Measurements from ENCODE around the gene OR1L6.

- PRO-cap: no peak
These were observed 15.7 kb upstream of the PHF19 start for GRCh38 chr9:120892591-120893236.

DNA sequence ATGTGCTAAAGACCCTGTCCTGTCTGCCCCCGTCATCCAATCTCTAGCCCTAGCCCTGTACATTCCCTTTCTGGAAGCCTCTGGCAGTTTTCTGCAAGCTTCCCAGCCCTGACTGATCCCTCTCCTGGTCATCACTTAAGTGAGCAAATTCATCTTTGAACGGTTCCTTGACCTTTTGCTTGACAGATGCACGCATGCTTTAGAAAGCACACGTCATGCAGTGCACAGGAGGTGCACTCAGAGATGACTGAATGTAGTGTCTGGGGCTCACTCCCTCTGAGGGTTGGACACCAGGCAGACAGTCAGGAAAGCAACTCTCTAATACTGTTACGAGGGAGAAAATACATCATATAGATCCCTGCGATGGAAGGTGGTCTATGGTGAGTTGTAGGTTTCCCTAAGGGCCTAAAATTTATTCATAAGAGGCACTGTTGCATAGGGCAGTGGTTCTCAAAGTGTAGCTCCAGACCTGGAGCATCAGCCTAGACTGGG is 16.5 kb upstream of the PHF19 start:
- PRO-cap: no peak

DNA sequence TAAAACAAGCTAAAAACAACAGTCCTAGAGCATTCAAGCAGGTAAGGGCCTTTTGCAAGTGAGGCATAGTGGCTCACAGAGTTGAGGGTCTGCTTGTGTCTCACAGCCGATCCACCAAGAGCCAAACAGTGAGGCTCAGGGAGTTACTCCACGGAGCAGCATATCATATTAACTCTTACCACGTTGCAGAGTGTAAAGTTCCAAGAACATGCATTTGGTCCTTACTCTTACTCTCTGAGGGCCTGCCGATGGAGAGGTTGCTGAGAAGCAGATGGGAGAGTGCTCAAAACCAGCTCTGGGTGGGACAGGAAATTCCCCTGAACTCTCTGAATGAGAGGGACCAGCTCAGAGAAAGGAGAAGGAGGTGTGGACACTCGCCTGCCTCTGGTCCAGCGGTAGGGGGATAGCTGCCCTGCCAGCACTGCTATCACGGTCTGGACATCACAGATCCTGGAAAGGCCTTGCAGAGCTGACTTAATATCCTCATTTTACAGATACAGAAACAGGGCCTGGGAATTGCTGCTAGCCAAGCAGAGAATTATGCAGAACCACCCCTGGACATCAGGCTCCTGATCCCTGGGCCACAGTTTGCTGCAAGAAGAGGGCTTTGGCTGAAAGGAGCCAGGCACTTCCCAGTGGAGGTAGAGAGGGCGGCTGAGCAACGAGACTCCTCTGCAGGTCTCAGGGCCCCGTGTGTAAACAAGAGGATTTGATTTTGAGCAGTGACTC is 4.9 kb downstream of the TRAF1 start:
- PRO-cap: no peak

- PRO-cap: bidirectional peak, plus-strand start at chr9:121121831, minus-strand start at chr9:121121674
These were observed 46.9 kb downstream of the CNTRL start for GRCh38 chr9:121121524-121122134.

DNA sequence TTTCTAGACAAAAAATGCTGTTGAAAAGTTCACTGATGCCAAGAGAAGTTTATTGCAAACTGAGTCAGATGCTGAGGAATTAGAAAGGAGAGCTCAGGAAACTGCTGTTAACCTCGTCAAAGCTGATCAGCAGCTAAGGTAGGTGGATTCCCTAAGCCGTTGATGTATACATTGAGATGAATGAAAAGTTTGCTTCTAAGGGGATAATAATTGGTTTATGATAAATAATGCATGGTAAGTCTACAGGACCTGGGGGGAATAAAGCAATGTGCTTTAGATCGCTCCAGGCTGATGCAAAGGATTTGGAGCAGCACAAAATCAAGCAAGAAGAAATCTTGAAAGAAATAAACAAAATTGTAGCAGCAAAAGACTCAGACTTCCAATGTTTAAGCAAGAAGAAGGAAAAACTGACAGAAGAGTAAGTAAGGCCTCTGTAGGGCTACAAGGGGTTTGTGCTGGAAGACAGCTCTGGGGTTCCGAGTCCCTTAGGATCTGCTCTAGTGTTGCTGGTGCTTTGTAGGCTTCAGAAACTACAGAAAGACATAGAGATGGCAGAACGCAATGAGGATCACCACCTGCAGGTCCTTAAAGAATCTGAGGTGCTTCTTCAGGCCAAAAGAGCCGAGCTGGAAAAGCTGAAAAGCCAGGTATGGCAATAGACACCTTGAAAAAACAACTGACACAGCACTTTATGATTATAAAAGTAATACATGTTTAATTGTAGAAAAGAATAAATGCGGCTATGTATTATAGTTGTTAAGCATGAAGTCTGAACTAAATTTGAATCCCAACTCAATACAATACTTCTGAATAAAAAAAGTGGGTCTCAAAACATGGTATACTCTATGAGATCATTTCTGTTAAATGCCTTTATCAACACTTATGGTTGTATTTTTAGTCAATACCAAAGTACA is 43.9 kb downstream of the RAB14 start:
- PRO-cap: no peak

DNA sequence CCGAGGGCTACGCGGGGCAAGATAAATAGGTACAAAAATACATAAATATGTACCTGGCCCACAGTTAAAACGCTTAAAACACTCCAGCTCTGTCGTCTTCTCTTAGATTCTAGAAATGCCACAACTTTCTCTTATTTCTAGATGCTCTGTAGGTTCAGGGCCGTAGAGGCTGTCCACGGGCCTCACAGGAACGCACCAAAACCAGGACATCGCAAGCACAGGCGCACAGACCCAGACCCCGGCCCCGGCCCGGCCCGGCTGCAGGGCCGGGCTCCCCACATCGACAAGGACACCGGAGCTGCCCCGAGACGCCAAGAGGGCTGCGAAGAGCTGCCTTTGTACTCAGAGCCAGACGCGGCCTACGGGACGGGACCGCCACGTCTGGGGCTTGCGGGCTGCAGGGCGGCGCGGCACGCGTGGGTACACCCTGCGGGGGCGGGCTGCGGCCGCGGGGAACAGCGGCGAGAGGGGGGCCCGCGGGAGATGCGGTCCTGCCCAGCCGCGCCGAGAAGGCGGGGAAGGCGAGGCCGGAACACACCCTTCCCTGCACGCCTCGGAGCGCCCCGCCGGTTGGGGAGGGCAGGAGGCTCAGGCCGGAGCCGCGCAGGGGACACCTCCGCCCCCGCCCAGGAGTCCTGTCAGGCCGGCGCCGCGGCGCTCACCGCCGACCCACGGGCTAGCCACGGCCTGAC is 700 bp downstream of the RAB14 start:
- PRO-cap: bidirectional peak, plus-strand start at position 569 of the sequence, minus-strand start at position 485 of the sequence

- PRO-cap: no peak
These were observed 44.7 kb downstream of the STOM start for GRCh38 chr9:121325299-121325875.

DNA sequence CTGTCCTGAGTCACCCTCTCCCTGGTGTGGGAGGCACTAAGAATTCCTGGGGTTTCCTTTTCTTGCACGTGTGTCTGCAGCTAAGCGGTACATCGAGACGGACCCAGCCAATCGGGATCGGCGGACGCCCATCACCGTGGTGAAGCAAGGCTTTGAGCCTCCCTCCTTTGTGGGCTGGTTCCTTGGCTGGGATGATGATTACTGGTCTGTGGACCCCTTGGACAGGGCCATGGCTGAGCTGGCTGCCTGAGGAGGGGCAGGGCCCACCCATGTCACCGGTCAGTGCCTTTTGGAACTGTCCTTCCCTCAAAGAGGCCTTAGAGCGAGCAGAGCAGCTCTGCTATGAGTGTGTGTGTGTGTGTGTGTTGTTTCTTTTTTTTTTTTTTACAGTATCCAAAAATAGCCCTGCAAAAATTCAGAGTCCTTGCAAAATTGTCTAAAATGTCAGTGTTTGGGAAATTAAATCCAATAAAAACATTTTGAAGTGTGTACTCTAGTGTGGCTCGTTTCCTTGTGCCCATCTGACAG is 37.6 kb downstream of the STOM start:
- PRO-cap: no peak

- PRO-cap: no peak
These were observed 51.3 kb upstream of the DAB2IP start for GRCh38 chr9:121599918-121600730.

GRCh38 chr9:121622529-121623329 is 28.7 kb upstream of the DAB2IP start:
- PRO-cap: no peak

GRCh38 chr9:121738148-121738701 is 86.8 kb downstream of the DAB2IP start:
- PRO-cap: bidirectional peak, plus-strand start at chr9:121738511, minus-strand start at chr9:121738310

- PRO-cap: bidirectional peak, plus-strand start at chr9:121744045, minus-strand start at chr9:121744059; unidirectional peak, plus-strand start at chr9:121744880
These were observed 92.9 kb downstream of the DAB2IP start for GRCh38 chr9:121743998-121745042.

DNA sequence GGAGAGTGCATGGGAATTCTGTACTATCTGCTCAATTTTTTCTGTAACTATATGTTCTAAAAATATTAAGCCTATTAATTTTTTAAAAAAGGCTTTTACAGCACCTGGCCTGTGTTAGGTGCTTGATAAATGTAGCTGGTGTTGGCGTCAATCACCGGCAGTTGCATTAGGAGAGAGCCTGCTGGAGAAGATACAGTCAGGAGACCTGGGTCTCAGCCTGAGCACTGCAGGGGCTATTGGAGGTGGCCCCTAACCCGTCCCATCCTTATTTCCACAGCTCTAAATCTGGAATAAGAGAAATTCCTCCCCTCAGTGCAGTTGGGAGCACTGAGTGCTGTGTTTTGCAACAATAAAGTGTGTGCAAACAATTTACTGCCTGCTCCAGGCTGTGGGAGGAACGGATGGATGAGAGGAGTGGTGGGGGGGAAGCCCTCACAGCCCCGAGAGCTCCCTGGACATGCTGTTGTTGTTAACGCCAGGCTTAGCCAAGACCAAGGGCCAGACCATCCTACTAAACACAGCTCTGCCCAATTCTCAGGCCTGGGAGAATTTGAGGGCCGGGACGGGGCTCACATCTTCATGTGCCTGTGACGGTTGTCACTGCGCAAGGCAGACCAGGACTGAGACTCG is 200.1 kb downstream of the DAB2IP start:
- PRO-cap: no peak

GRCh38 chr9:121989165-121989837 is 103.8 kb downstream of the TTLL11 start:
- PRO-cap: no peak

DNA sequence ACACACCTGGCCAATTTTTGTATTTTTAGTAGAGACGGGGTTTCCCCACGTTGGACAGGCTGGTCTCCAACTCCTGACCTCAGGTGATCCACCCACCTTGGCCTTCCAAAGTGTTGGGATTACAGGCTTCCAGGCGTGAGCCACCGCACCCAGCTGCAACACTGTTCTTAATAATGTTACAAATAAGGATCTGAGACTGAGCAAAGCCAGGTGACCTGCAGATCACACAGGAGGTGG is 91.9 kb downstream of the TTLL11 start:
- PRO-cap: no peak

- PRO-cap: no peak
These were observed 14.3 kb upstream of the TTLL11 start for GRCh38 chr9:122107370-122107802.

DNA sequence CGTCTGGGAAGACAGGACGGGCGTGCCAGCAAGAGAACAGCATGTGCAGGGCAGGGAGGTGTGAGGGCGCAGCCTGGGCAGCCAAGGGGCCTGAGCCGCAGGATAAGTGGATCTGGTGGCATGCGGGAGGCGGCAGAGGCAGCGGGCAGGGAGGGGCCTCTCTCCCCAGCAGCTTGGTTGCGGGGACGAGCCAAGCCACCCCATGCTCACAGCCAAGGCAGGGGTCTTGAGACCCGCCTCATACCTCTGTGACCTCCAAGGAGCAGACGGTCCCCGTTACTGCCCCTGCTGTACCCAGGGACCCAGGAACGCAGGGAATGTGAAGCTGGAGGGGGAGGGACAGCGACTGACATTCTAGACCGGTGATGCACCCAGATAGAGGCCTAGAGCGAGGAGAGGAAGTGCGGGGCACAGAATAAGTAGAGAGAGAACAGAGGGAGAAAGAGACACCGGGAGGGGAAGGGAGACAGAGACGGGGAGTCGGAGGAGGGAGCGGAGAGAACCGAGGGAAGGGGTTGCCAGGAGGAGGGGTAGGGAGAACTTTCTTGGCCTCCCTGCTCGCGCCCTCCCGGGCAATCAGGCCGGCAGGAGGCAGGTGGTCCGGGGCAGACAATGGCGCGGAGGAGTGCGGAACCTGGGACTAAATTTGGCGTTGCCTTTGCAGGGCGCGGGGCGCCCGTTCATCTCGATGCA is 33.1 kb upstream of the TTLL11 start:
- PRO-cap: no peak

GRCh38 chr9:122741880-122742518 is at the start of gene OR1L6:
Gene OR1L6, plus strand, starts transcription at chr9:122742303.
- PRO-cap: no peak

DNA sequence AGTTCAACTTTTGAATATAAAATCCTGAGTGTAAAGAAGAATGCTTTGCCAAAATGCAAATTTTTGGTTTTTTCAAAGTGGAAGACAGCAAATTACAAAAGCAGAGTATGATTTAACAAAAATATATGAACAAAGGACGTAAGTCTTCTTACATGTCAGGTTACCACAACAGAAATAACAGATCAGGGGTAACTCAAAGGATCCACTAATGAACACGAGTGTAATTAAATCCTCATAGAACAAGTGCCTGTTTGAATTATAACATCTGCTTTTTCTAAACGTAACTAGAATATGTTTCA is 1.8 kb downstream of the RC3H2 start:
- PRO-cap: no peak

DNA sequence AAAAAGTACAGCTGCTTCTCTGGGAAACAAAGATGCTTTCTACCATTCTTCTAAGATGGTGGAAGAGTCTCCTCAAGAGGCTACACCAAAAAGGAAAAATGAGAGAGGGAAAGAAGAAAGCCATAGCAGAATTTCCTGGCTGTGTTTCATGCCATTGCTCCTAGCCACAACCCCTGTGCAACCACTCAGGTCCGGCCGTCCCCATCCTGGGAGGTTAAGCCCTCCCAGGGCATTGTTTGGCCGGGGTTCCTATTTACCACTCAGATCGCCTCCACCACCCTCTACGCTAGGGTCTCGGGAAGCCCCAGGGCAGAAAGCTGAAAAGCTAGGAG is 778 bp downstream of the RC3H2 start:
- PRO-cap: unidirectional peak, plus-strand start at position 263 of the sequence

All from left colon (tissue), 1 donor.